ENCODE measurements around the genes TRAPPC8, DTNA, ZNF397 and INO80C.

GRCh38 chr18:31354655-31355360, 21.8 kb upstream of the DSG4 start:
- PRO-cap = no peak

- PRO-cap = no peak
These were observed 24.9 kb downstream of the DSG4 start for GRCh38 chr18:31401450-31401811.

- PRO-cap = unidirectional peak, plus-strand start at chr18:31512722
These were observed 14.4 kb downstream of the DSG2 start for GRCh38 chr18:31512112-31512988.

DNA sequence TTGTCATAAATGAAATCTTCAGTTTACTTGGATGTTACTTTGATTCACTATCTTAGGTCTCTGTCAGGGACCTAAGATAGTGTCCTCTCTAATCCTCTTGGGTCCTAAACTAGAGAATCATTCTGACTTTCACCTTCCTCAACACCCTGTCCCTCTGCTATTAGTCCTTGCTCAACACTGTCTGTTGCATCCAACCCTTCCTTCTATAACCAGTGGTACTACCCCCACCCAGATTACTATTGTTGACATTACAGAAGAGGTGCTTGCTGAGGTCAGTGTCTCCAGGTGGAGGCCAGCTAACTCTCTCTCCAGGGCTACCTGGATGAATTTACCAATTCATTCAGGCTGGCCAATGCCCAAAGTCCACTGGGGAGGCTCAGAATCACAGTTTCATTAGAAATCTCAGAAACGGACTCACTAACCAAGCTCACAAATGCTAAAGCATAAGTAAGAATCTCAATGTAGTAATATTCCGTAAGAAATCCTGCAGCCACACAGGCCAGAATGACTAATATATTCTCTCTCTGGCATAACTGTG, 10.2 kb upstream of the TTR start:
- PRO-cap = no peak

- PRO-cap = no peak
These were observed 36.5 kb downstream of the SLC25A52 start for GRCh38 chr18:31723778-31724962.

DNA sequence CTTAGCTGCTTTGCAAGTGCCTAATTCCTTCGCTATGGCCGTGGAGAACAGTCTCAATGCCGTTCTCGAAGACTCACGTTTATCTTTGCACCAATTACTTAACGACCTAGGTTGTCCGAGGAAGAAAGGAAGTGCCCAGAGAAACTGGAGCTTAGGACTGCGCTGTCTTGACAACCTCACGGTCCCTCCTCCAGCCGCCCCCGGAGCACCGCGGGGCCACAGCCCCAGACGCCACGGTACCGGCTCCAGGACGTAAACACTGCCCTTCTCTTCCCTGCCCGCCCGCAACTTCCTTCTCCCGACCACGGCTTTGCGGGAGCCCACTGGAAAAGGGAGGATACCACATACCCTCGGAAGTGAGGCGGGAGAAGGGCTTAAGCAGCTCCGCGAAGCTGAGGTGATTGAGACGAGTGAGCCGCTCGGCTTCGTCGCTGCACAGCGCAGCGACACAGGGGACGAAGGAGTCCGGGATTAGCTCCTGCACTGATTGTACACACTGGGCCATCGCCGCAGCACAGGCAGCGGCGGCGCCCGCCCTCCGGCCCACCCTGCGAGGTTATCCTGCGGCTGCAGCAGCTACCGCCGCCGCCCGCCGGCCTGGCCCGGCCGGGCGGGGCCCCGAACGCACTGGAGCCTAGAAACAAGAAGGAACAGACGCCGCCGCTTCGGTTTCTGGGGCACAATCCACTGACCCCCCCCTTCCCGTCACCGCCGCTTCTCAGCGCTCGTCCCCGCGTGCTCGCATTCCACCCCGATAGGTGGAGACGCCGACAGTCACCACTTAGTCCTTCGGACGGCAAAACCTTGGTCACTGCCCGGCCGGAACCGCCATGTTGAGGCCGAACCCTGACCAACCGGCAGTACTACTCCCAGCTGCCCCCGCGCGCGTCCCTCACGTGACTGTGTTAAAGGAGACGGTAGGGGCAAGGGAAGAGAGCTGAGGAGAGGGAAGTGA, at the start of gene TRAPPC8:
TRAPPC8 (minus strand) TSS at position 869 of the 955 bp plus-strand sequence.
- PRO-cap = unidirectional peak, plus-strand start at position 101 of the sequence; unidirectional peak, plus-strand start at position 227 of the sequence; bidirectional peak, plus-strand start at position 434 of the sequence, minus-strand start at position 412 of the sequence; bidirectional peak, plus-strand start at position 637 of the sequence, minus-strand start at position 552 of the sequence; bidirectional peak, plus-strand start outside the sequence, minus-strand start at position 869 of the sequence

GRCh38 chr18:32269845-32270680, 80.2 kb downstream of the MEP1B start:
- PRO-cap = no peak

DNA sequence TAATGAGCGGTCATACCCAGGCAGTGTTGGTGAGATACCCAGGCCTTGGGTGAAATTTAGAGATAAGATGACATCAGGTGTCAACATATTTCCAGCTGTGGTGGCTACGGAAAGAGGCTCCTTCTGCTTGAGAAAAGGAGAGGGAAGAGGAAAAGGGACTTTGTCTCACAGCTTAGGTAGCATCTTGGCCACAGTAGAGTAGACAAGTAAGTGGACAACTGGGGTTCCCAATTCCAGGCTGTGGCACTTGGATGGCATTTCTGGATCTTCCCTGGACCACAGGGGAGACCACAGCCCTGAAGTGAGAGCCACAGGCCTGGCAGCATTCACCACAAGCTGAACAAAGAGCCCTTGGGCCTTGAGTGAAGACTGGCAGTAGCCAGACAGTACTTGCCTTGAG, 226.0 kb upstream of the KLHL14 start:
- PRO-cap = no peak

- PRO-cap = unidirectional peak, minus-strand start at chr18:33578808; unidirectional peak, minus-strand start at chr18:33579036
These were observed 724 bp downstream of the ASXL3 start for GRCh38 chr18:33578708-33579177.

DNA sequence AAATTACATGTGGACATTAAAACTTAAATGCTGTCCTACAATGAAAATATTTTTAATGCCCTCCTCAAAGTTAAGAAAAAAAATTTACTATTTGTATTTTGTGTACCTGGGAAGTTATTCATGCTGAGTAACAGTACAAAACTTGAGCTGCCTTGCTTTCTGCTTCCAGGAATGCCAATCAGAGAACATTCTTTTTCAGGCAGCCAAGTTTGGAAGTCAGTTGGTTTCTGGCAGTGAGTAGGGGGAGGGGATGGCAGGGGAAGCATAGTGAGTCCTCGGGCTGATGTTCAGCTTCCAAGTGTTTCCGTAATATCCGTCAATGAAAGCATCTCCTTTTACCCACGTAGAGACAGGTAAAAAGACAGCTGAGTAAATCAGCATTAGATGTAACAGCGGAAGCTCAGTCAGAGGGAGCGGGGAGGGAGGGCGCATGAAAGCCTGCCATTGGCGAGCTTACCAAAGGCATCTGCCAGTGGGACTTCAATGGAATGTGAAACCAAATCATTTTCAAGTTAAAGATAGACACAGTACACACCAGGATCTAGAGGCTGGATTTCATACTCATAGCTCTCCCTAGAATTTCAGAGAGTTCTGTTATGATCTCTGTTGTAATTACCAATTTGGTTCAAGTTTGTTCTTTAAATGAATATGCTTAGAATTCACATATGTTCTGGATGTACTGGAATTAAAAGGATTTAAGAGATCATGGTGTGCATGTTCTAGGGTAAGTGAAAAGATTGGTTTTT, 117.1 kb upstream of the DTNA start:
- PRO-cap = no peak

- PRO-cap = no peak
These were observed at the start of gene DTNA for GRCh38 chr18:34710147-34710410. Gene DTNA (plus strand): TSS chr18:34710298.

DNA sequence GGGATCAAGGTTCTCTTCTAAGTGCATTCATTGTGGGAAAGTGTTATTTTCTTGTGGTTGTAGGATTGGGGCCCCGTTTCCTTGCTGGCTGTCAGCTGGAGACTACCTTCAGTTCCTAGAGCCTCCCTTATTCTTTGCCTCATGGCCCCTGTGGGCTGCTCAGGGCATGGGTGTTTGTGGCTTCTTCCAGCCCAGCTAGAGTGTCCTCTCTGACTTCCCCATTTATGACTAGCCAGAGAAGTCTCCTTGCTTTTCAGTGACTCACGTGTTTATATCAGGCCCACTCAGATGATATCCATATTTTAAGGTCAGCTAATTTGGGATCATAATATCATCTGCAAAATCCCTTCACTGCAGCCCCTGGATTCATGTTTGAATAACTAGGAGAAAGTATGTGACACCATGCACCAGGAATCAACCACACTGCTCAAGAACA, 62.8 kb downstream of the DTNA start:
- PRO-cap = no peak

GRCh38 chr18:34867487-34867989, 157.4 kb downstream of the DTNA start:
- PRO-cap = no peak

- PRO-cap = no peak
These were observed 112.9 kb upstream of the MAPRE2 start for GRCh38 chr18:34928252-34928868.

DNA sequence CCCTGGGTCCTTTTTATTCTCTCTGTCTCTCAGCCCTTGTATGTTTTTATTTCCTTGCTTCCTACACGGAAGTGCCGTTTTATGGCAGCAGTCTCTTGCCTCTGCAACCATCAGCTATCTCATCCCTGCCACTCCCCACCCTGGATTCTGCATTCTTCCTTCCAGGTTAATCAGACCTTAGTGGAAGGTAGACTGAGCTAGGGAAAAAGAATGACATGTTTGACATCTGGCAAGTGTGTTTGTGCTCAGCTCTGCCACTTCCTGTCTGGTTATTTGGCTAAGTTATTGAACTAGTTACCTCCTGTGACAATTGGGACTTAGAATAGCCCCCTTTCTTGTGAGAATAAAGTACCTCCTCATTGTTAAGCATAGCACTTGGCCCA, 11.0 kb upstream of the MAPRE2 start:
- PRO-cap = no peak

GRCh38 chr18:35240823-35241966, at the start of gene ZNF397:
Gene ZNF397 (plus strand): TSS chr18:35241034.
- PRO-cap = bidirectional peak, plus-strand start at chr18:35241055, minus-strand start at chr18:35240919; bidirectional peak, plus-strand start at chr18:35241229, minus-strand start at chr18:35241242

- PRO-cap = no peak
These were observed 20.6 kb downstream of the ZNF397 start for GRCh38 chr18:35261283-35262020.

DNA sequence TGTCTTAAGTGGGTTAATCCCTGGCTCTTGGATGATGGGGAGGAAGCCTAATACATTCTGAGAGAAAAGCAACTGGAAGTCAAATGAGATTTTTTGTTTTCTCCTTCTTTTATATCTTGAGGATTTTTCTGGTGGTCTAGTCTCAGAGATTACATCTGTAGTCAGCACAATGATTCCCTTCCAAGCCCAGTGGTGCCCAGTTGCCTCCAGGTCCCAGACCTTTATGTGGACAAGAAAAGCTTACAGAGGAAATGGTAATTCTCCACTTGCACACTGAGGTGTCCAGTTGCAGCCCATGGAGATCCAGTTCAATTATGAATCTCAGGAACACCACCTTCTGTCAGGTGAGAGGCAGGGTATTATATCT, 843 bp upstream of the ZSCAN30 start:
- PRO-cap = no peak

GRCh38 chr18:35463035-35463597, 34.6 kb downstream of the INO80C start:
- PRO-cap = no peak

- PRO-cap = bidirectional peak, plus-strand start at chr18:35497697, minus-strand start at chr18:35497599; bidirectional peak, plus-strand start at chr18:35498009, minus-strand start at chr18:35497911
These were observed at the start of gene INO80C for GRCh38 chr18:35497469-35498468. Gene INO80C (minus strand): TSS chr18:35497960.

Data from H9 (cell line).